Osteoblast (primary cell): ENCODE results near the genes DYNC2I2, ZDHHC12, ZER1 and KYAT1.

GRCh38 chr9:128107561-128108062 is 19.9 kb downstream of the PTGES2 start:
- CAGE, long polyA plus RNA: no peak
- RRBS: 40% methylated on average over 3 of the region's 11 CpGs

GRCh38 chr9:128108063-128108957 is 19.2 kb downstream of the PTGES2 start:
- CAGE, long polyA plus RNA: no peak
- RRBS: no CpG with 5 or more reads among the region's 16 CpGs

DNA sequence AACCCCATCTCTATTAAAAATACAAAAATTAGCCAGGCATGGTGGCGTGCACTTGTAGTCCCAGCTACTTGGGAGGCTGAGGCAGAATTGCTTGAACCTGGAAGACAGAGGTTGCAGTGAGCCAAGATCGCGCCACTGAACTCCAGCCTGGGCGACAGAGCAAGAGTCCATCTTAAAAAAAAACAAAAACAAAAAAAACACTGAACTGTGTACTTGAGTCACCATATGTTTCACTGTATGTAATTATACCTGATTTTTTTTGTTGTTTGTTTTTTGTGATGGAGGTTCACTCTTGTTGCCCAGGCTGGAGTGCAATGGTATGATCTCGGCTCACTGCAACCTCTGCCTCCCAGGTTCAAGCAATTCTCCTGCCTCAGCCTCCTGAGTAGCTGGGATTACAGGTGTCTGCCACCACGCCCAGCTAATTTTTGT is 15.2 kb downstream of the PTGES2 start:
- CAGE, long polyA plus RNA: no peak
- RRBS: no CpG with 5 or more reads among the region's 6 CpGs

- CAGE, long polyA plus RNA: start-site peak on the minus strand at chr9:128128371-128128480, 100 and 76 reads in 2 replicates
- RRBS: 2% methylated on average over 40 of the region's 92 CpGs
These were observed 567 bp upstream of the PTGES2 start for GRCh38 chr9:128127842-128128750.

DNA sequence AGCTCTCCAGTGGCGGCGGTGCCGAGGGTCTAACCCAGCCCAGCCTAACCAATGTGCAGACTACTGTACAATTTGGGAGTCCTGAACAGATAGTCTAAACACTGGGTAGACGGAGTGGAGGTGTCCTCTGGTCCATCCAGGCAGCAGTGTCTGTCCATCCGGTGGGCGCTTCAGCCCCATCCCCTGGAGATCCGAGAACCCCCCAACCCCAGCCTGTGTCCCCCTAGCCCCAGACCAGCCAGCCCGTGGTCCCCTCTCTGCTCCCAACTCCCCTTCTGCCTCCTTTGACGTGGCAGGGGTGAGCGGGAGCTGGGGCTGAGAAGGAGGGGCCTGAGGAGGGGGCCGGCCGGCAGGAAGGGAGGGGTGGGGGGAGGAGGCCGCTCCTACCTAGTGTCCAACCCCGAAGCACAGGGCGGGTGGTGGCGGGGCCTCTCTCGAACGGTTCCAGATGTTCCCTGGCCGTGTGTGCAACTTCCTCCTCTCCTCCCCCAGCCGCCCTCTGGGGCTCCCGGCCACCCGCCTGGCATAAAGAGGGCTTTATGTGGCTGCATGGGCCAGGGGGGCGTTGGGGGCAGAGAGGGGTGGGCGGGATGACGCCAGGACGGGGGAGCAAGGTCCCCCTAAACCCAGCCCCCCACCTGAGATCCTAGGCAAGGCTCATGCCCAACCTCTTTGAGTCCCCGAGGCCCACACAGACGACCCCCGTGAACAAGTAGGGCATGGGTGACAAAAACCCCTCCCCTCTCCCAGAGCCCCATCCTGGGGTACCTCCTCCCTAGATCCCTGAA is 30.9 kb downstream of the GOLGA2 start:
- CAGE, long polyA plus RNA: no peak
- RRBS: no CpG with 5 or more reads among the region's 29 CpGs

DNA sequence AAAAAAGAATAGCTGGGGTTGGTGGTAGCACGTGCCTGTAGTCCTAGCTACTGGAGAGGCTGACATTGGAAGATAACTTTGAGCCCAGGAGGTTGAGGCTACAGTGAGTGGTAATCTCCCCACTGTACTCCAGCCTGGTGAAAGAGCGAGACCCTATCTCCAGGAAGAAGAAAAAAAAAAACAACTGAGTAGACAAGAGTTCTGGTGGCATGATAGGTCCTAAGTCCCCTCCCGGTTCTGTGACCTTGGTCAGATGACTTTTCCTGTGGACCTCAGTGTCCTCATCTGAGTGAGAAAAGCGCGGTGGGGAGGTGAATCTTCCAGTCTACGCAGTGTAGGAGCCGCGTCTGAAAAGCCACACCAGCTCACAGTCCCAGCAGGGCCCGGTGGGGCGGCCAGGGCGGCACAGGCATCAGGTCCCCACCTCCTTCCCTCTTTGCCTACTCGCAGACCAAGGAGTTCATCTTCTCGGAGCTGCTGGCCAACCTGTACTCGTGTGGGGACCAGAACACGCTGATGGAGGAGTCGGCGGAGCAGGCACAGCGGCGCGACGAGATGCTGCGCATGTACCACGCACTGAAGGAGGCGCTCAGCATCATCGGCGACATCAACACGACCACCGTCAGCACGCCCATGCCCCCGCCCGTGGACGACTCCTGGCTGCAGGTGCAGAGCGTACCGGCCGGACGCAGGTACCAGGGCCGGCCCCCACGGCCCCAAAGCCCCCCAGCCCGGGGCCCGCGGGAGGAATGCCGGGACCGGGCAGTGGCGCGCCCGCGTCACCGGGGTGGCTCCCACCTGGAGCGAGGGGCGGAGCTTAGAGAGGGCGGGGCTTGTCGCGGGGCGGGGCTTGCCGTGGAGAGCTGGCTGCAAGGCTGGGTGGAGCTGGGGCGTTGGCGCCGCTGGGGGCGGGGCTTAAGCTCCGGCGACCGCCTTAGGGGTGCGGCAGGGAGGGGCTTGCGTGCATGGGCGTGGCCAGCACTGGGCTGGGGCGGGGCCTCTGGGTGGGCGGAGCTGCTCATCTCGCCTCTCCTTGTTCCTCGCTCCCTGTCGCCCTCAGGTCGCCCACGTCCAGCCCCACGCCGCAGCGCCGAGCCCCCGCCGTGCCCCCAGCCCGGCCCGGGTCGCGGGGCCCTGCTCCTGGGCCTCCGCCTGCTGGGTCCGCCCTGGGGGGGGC is 25.8 kb downstream of the GOLGA2 start:
- CAGE, long polyA plus RNA: no peak
- RRBS: no CpG with 5 or more reads among the region's 84 CpGs

- CAGE, long polyA plus RNA: no peak
- RRBS: 35% methylated on average over 18 of the region's 28 CpGs
These were observed 25.0 kb downstream of the GOLGA2 start for GRCh38 chr9:128250845-128251163.

- CAGE, long polyA plus RNA: no peak
- RRBS: 70% methylated on average over 2 of the region's 27 CpGs
These were observed 18.1 kb downstream of the GOLGA2 start for GRCh38 chr9:128257428-128258469.

DNA sequence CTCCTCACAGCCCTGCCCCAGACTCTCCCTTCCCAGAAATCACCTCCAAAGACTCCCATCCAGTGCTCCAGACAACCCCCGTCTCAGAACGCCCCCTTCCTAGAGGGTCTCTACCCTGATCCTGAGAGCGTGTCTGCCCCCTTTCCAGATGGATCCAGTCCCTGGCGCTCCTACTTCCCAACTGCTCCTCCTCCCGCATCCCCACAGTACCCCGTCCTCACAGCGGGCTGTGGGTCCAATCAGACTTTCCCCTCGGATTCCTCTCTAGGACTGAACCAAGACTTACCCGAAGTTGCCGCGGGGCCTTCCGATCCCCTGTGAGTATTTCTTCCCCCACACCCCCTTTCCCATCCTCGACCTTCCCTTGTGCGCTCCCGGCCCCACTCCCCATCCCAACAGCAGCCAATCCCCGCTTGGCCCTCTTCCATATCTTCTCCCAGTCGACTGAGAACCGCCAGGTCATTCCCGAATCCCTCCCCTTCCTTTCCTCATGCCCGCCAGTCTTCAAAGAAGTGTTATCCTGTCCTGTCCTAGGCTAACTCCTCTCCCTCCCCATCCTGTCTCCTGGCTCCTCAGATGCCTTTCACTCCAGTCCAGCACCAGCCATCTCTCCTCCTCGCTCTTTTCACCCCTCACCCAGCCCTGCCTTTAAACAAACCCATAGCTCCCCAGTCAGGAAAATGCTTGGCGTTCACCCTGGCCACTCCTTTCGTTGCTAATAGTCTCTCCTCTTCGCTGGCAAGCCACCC is 537 bp downstream of the SWI5 start:
- CAGE, long polyA plus RNA: no peak
- RRBS: no CpG with 5 or more reads among the region's 24 CpGs

DNA sequence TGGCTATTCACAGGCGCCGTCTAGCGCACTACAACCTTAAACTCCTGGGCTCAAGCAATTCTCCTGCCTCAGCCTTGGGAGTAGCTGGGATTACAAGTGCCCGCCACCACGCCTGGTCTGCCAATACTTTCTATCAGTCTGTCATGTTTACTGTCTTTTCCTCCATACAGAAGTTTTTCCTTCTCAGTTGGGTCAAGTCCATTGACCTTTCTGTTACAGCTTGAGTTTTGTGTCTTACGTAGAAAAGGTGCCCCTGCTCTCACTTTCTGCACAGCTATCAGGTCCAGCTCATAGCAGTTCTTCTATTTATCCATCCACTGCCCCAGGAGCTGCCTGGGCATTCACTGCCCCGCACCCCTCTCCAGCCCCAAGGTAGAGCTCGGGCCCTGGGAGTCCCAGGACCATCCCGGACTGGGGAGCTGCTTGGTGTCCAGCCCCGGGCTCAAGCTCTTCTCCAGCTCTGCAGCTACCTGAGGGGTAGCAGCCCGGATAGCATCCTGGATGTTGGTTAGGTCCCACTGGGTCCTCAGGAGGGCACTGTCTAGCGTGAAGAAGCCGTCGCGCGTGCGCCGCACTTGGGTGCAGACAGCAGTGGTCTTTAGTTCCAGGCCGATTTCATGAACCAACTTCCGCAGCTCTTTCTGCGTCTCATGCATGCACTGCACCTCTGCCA is 12.9 kb downstream of the TRUB2 start:
- CAGE, long polyA plus RNA: no peak
- RRBS: 92% methylated on average over 2 of the region's 21 CpGs

GRCh38 chr9:128408796-128409296 is 11.8 kb upstream of the CERCAM start:
- CAGE, long polyA plus RNA: no peak
- RRBS: no CpG with 5 or more reads among the region's 17 CpGs

DNA sequence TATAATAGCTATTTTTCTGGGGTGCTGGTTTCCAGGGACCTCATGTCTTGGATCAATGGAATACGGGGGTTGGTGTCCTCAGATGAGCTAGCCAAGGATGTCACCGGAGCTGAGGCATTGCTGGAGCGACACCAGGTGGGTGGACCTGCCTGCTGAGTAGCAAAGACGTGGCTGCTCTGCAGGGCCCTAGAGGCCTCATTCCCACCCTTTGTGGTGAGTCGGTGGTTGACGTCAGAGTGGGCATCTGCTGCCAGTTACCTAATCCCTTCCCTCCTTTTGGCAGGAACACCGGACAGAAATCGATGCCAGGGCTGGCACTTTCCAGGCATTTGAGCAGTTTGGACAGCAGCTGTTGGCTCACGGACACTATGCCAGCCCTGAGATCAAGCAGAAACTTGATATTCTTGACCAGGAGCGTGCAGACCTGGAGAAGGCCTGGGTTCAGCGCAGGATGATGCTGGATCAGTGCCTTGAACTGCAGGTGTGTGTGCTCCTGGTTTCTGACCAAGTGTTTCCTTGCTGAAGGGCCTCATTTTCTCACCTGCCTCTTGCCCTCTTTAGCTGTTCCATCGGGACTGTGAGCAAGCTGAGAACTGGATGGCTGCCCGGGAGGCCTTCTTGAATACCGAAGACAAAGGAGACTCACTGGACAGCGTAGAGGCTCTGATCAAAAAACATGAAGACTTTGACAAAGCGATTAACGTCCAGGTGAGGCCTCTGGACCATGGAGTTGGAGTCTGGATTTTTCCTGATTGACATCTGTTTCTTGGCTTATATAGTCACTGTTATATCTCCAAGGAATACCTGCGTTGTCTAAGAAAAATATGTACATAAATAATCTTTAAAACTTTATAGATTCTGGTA is 48.8 kb downstream of the DYNC2I2 start:
- CAGE, long polyA plus RNA: no peak
- RRBS: no CpG with 5 or more reads among the region's 18 CpGs

- CAGE, long polyA plus RNA: start-site peak on the minus strand at chr9:128656653-128656710, 862 and 635 reads in 2 replicates
- RRBS: 2% methylated on average over 10 of the region's 95 CpGs
These were observed at the start of gene DYNC2I2 for GRCh38 chr9:128656237-128657443. Gene DYNC2I2 (minus strand): TSS chr9:128656847.

DNA sequence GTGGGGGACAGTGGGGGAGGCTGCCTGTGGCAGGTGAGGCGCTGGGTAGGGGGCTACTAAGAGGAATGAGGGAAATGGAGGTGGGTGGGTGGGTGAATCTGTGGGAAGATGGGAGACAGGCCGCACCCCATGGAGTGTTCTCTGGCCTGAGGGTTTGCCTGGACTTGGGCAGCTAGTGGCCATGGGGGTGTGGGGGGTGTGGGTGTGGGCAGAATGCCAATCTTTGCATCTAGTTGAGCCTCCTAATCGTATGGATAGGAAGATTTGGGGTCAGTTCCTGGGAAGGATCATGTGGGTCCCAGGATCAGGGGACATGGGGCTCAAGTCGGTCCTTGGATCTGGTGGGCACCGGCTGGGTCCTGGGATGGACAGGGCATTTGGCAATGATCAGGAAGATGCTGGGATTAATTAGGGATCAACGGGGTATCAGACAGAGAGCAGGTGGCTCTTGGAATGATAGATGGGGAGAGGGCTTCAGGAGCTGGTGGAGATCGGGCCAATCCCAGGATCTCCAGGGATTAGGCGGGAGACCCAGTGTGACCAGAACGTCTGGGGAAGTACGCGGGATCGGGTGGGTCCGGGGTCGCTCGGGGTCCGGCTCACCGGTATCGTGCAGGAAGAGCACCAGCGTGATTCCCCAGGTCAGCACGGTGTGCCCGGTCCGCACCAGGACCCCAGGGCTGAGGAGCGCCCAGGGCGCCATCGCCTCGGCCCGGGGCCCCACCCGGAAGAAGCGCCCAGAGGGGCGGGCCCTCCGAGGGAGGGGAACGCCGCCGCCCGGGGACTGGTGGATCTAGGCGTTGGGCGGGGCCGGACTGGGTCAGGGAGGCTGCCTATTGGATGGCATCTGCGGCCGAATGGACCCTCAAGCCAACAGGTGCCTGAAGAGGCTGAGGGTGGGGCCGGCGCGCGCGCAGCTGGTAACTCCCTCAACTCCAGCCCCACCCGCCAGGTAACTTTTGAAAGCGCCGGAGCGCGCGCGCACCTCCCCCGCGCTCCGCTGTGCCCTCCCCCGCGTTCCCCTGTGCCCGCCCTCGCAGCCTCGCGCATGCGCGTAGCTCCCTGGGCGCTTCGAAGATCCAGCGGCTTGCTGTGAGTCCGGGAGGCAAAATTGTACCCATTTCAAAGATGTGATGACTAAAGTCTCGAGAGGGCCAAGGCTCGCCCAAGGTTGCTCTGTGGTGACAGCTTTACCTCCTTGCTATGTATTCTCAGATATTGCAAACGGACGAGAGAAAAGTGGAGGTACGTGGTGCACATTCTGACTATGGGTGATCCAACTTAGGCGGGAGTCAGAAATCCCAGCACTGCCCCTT is at the start of gene ZDHHC12:
ZDHHC12 (minus strand) TSS at position 737 of the 1,316 bp plus-strand sequence.
- CAGE, long polyA plus RNA: start-site peak on the minus strand centred at position 727 of the sequence, 26 bp wide, 58 and 327 reads in 2 replicates
- RRBS: 2% methylated on average over 28 of the region's 73 CpGs

GRCh38 chr9:128762723-128763537 is 8.8 kb downstream of the ZER1 start:
- CAGE, long polyA plus RNA: no peak
- RRBS: 69% methylated on average over 2 of the region's 9 CpGs

DNA sequence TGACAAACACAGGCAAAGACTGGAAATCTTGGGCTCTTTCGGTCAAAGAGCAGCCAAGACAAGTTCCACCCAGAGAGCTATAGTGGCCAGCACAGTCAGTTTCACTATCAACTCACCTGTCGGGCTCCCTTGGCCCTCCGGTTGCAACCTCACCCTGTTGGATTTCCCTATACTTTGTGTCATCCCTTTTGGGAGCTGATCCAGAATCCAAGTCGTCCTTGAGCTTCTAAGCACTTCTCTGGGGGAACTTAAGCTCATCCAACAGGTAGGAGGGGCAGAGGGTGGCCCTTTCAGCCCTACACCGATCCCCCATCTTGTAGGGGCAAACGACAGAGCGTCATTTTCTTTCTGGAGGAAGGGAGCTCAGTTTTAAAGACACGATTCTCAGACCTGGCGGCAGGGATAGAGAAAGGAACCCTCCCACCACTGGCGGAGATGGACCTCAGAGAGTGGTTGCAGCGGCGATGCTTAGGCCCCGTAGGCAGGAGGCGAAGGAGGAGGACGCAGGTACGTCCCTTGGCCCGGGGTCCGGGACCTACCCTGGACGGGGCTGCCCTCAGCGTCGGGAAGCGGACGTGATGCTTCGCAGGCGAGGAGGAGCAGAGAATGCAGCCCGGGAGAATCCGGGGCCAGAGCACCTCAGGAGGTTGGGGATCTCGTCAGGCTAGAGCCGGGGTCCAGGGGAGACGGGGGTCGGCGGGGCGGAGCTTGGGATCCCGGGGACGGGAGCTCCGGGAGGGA is 515 bp downstream of the ZER1 start:
- CAGE, long polyA plus RNA: no peak
- RRBS: 4% methylated on average over 16 of the region's 36 CpGs

- CAGE, long polyA plus RNA: no peak
- RRBS: under 1% methylated on average over 26 of the region's 50 CpGs
These were observed at the start of gene ZER1 for GRCh38 chr9:128771783-128772182. Gene ZER1 (minus strand): TSS chr9:128771927.

GRCh38 chr9:128821812-128822912 is 3.9 kb downstream of the ENDOG start:
- CAGE, long polyA plus RNA: no peak
- RRBS: no CpG with 5 or more reads among the region's 35 CpGs

DNA sequence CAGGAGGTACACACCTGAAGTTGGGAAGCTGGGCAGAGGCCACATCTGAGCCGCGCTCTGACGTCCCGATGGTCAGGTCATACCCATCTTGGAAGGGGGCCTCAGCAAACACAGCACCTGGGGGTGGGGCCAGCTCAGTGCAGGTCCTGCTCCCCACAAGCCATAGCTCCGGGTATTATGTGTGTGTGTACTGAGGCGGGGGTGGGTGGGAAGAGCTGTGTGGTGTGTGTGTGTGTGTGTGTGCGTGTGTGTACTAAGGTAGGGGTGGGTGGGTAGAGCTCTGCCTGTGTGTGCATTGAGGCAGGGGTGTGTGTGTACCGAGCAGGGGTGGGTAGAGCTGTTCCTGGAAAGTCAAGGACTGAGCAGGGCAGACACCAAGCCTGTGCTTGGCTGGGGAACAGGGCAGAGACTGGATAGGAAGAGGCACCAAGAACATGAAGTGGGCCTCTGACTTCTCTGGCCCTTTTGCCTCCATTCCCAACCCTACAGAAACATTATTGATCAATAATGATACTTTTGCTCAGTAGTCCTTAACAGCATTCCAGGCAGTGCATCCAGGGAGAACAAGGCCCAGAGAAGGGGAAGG is 5.4 kb downstream of the SPOUT1 start:
- CAGE, long polyA plus RNA: no peak
- RRBS: no CpG with 5 or more reads among the region's 8 CpGs

DNA sequence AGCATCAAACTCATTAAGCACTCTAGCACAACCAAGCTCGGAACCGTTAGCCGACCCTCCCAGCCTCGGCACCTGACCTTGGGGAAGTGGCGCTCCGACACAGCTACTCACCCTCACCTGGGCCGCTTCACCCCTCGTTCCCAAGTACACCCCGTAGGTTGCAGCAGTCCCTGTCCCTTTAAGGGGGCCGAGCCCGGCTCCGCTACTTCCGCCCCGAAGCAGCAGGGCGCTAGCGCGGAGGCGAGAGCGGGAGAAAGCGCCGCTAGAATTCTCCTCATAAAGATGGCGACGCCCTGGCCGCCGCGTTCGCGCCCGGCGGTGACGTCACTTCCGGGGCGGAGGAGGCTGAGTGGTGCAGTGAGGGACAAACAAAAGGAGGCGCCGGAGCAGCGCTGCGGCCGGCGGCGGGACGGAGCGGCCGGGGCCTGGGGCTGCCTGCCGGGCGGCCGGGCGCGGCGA is at the start of gene KYAT1:
KYAT1 (minus strand) TSS at position 165 of the 459 bp plus-strand sequence.
- CAGE, long polyA plus RNA: no peak
- RRBS: 1% methylated on average over 12 of the region's 49 CpGs